Skeletal muscle satellite cell (primary cell): ENCODE measurements around the genes PSG2 and PSG9.

DNA sequence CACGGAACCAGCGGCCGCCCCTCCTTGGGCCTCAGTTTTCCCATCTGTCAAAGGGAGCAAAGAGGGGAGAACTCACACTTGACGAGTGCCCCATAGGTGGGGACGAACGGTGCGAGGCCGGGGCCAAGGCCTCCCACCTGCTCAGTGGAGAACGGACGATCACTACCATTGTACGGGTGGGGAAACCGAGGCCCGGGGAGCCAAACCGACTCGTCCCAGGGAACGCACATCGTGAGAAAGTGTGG is 340 bp downstream of the ARHGEF1 start:
- CAGE, long polyA plus RNA: no peak

- CAGE, long polyA plus RNA: no peak
Measured at GRCh38 chr19:41907178-41907694, 21.0 kb downstream of the ERFL start.

DNA sequence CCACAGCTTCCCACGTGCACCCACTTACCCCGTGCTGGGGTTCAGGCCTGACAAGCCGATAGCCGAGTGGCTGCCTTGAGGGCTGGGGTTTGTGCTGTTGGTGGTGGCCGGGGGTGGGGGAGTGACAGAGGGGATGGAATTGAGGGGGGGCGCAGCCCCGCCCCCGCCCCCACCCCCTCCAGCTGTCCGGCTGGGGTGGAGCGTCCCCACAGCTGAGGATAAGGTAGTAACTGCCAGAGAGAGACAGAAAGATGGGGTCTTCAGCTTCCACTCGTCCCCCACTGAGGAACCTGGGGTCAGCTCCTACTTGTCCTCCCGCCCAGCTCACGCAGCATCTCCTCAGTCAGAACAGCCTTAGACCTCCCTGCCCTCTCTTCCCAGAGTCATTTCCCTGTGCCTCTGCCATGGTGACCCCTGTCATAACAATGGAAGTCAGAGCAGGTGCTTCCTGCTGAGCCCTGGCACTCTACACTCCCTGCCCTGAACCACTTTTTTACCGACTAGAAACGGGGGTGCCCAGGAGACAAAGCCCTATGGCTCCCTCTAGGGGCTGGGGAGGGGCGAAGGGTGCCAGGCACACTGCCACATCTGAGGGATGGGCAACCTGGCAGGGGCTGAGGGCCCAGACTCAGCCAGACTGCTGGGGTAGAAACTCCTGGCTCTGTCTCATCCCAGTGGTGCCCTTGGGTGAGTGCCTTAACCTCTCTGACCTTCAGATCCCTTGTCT is 16.2 kb downstream of the ZNF574 start:
- CAGE, long polyA plus RNA: no peak

GRCh38 chr19:42095219-42096215 is 19.6 kb downstream of the ZNF574 start:
- CAGE, long polyA plus RNA: no peak

DNA sequence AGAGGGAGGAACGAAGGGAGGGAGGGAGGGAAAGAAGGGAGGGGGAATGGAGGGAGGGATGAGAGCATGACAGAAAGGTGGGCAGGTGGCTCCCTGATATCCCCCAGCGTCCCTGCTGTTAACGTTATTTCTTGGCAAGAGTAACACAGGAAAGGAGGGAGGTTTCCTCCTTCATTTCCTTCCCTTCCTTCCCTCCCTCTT is 22.5 kb downstream of the DEDD2 start:
- CAGE, long polyA plus RNA: no peak

DNA sequence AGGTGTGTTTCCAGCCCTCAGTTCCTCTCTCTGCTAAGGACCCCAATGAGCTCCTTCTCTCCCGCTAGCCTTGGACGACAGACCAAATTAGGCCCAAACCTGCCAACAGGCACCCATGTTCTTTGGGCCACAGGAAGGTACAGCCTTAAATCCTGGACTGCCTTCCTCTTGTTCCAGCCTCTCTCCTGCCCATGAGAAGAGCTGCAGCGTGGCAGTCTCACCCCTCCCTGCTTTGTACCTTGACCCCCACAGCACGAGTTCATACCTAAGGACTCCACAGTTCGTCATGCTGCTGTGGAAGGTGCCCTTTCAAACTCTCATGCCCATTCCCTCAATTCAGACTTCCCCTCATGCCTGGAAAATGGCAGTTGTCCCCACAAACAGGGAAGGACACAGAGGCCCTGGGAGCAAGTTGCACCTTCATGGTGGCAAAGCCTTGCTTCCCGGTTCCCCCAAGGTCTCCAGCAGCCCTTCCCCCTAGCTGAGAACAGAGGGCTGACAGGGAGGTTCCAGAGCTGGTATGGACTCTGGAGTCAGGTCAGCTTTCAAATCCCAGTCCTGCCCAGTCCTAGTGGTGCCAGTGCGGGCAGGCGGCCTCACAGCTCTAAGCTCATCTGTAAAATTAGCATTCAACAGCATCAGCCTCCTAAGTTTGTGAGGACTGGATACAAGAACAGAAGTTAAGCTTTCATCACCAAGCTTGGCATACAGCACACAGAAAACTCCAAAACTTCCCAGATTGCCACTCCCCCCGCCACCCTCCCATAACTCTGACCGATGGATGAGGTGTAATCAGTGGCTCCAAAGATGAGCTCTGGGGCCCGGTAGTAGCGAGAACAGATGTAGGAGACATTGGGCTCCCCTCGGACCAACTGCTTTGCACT is 8.6 kb downstream of the GSK3A start:
- CAGE, long polyA plus RNA: no peak

DNA sequence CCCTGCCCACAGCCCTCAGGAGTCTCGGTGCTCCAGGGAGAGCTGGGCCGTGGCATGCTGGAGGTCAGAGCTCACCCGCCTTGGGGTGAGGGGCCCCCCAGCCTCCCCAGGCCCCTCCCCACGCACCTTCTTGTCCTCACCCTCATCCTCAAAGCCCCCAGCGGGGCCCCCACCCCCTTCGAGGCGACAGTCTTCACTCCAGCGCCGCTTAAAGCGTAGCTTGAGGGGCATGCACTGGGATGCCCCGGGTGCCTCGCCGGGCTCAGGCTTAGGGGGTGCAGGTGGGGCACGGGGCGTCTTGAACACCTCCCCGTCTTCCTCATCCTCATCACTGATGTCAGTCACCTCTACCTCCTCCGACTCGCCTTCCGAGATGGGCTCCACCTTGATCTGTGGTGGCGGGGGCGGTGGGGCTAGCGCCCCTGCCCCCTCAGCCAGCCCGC is 6.1 kb upstream of the GSK3A start:
- CAGE, long polyA plus RNA: no peak

DNA sequence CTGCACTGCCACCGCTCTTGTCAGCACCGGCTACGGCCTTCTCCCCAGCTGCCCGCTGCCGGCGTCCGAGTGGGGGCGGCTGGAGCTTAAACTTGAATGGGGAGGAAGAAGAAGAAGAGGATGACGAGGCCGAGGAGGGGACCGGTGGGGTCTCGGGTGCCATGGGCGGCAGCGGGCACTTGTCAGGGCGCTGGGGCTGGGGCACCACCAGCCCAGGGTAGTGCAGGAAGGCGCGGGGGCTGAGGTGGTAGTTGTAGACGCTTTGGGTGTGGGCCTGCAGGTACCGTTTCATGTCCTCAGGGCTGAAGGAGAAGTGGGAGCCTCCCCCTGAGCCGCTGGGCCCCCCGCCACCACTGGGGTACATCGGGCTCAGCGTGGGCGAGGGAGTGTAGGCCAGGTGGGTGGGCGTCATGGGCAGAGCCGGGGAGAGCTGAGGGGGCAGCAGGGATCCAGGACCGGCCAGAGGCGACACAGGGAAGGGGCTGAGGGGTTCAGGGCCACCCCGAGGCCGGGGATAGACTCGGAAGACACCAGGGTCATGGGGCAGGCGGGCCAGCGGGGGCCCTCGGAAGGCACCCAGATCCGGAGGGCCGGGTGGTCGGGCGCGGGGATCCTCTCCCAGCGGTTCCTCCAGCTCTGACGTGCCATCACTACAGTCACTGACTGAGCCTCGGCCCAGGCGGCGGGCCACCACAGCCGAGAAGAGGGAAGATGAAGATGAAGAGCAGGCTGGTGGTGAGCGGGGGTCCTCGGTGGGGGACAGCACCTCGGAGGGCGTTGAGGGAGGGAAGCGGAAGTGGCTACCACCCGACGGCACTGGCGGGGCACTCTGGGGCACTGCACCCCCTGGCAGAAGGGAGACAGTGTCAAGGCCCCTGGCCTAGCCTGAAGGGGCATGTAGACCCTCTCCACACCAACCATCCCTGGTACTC is 5.8 kb downstream of the ERF start:
- CAGE, long polyA plus RNA: no peak

- CAGE, long polyA plus RNA: no peak
Measured at GRCh38 chr19:42250147-42250752, 4.7 kb downstream of the ERF start.

GRCh38 chr19:42282396-42283082 is 13.5 kb downstream of the CIC start:
- CAGE, long polyA plus RNA: no peak

DNA sequence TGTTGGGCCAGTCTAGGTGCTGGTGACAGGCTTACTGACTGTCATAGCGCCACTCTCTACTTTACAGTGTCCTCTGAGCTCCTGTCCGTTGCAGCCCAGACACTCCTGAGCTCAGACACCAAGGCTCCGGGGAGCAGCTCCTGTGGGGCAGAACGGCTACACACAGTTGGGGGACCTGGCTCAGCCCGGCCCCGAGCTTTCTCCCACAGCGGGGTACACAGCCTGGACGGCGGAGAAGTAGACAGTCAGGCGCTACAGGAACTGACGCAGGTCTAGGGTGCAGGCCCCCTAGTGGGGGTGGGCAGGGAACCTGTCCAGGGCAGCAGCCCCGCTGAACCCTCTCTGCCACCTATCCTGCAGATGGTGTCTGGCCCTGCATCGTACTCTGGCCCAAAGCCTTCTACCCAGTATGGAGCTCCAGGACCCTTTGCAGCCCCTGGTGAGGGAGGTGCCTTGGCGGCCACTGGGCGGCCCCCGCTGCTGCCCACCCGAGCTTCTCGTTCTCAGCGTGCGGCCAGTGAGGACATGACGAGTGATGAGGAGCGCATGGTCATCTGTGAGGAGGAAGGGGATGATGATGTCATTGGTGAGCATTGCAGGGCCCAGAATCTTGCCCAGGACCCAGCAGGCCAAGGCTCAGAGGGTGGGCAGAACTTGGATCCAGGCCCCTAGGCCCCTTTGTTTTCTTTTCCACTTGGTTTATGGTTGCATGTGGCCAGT is 13.0 kb upstream of the PRR19 start:
- CAGE, long polyA plus RNA: no peak

- CAGE, long polyA plus RNA: no peak
Measured at GRCh38 chr19:42292532-42293428, 9.2 kb upstream of the PRR19 start.

- CAGE, long polyA plus RNA: no peak
Measured at GRCh38 chr19:42422330-42422861, 4.8 kb downstream of the LIPE start.

DNA sequence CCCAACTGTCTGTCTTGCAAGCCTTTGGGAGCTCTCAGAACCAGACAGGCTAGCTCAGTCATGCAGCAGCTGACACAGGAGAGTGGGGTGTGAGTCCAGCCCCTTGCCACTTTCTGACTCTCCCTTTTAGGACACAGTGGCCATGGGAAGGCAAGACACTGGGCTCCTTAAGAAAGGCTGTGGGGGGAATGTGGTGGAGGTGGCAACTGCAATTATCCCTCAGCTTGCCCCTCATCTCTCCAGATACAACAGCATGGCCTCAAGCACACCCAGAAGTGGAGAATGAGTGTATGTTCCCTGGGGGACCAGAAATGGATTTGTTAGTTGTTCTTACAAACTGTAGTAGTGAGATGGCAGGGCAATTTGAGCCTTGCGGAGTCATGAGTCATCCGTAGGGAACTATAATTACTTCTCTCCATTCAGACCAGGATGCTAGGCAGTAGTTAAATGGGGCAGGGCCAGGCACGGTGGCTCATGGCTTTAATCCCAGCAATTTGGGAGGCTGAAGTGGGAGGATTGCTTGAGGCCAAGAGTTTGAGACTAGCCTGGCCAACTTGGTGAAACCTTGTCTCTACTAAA is 25.5 kb upstream of the CXCL17 start:
- CAGE, long polyA plus RNA: no peak

- CAGE, long polyA plus RNA: no peak
Measured at GRCh38 chr19:43082651-43082955, at the start of gene PSG2. Gene PSG2 (minus strand): TSS chr19:43082701.

DNA sequence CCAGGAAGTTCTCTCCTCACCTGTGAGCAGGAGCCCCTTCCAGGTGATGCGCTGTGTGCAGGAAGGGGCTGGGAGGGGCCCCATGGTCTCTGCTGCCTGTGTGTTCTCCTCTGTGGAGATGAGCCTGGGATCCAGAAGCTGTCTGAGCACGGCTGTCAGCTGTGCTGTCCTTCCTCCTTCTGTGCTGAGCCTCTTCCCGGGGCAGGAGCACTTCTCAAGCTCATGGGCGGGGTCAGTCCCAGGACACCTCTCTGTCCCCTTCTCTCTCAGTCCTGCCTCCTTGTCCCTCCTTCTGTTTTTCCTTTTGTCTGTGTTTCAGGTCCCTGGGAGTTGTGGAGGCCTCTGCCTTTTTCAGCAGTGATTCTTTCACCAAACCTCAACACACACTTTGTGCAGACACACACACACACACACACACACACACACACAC is at the start of gene PSG9:
PSG9 (minus strand) TSS at position 183 of the 430 bp plus-strand sequence.
- CAGE, long polyA plus RNA: no peak

GRCh38 chr19:43503760-43504035 is 848 bp downstream of the PHLDB3 start:
- CAGE, long polyA plus RNA: no peak

DNA sequence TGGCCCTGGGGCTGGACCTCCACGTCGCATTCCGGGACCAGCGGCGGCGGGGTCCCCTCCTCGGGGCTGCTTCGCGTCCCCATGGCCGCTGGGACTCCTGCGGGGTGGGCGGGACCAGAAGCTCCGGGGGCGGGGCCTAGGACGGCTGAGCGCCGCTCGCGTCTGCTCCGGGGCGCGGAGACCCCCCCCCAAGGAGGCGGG is 610 bp downstream of the PHLDB3 start:
- CAGE, long polyA plus RNA: start-site peak on the minus strand centred at position 99 of the sequence, 37 bp wide, 92 and 34 reads in 2 replicates

- CAGE, long polyA plus RNA: no peak
Measured at GRCh38 chr19:43586147-43586697, 9.7 kb downstream of the IRGQ start.

DNA sequence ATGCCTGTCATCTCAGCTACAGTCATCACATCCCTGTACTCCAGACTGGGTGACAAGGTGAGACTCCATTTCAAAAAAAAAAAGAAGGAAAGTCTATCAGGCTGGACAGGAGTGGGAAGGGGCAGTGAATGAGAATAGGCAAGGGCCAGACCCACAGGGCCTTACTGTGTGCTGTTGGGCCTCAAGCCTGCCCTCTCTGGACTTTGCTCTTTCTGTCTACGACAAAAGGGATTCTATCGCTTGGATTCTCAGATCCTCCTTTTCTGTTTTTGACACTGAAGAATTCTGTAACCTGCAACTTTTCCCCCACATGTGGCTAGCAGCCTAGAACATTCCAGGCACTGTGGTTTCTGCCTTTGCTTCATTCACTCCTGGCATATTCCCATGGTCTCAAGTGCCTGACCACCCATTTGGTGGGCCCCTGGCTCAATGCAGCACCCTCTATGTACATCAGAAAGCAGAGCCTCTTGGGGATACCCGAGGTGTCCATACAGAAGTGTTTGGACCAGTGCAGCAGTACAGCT is 5.7 kb downstream of the IRGQ start:
- CAGE, long polyA plus RNA: no peak